ENCODE measurements around the genes SRY, RBMY1A1, RBMY1J, PRY, DAZ3 and CDY1.

DNA sequence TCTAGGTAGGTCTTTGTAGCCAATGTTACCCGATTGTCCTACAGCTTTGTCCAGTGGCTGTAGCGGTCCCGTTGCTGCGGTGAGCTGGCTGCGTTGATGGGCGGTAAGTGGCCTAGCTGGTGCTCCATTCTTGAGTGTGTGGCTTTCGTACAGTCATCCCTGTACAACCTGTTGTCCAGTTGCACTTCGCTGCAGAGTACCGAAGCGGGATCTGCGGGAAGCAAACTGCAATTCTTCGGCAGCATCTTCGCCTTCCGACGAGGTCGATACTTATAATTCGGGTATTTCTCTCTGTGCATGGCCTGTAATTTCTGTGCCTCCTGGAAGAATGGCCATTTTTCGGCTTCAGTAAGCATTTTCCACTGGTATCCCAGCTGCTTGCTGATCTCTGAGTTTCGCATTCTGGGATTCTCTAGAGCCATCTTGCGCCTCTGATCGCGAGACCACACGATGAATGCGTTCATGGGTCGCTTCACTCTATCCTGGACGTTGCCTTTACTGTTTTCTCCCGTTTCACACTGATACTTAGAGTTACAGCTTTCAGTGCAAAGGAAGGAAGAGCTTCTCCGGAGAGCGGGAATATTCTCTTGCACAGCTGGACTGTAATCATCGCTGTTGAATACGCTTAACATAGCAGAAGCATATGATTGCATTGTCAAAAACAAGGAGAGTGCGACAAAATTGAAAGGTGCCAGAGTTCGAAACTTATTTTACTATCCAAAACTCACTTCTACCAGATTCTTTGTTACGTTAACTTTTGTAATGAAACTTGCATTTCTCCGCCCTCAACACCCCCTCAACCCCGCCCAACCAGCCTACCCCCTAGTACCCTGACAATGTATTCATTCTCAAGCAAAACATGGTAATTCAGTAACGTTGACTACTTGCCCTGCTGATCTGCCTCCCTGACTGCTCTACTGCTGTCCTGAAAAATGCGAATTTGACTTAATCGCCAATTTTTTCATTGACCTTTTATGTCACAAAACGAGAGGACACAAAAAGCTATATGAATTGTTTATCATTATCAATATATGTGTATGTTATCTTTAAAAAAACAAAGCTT lies at the start of gene SRY:
Gene SRY, minus strand, starts transcription at position 732 of the 1,063 bp plus-strand sequence.
- PRO-cap = no peak

GRCh38 chrY:2887222-2887807 lies 45.9 kb downstream of the RPS4Y1 start:
- PRO-cap = no peak

GRCh38 chrY:10832477-10832764 lies 1304.7 kb downstream of the TSPY10 start:
- PRO-cap = unidirectional peak, minus-strand start at chrY:10832683

- PRO-cap = no peak
Observed at GRCh38 chrY:13435809-13436465, 43.9 kb downstream of the UTY start.

DNA sequence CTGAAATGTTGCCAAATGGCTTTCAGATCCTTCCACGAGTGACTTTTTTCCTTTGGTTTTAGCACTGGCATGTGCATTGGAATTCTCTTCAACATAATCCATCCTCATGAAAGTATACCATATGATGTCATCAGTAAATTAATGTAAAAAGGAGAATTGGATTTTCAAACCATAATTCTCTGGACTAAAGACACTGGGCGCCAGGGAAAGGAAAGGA lies 139.3 kb upstream of the RBMY1B start:
- PRO-cap = no peak

DNA sequence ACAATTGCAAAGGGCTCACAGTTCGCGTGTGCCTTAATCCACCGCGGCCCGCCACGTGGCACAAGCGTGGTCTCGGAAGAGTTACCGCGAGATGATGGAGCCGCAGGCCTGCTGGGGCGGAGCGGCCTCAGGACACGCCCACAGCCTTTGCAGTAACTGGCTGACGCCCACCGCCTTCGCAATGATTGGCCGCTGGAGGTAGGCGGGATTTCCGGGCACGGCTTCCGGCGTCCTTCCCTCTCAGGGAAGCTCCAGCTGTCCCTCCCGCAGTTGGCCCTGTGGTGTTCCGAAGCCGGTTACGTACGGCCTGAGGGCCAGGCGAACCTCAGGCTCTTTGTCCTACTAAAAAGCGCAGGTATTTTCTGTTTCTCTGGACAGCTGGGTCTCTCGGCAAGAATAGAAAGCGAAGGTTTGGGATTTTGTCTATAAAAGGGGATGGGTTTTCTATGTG lies at the start of gene RBMY1A1:
Gene RBMY1A1, plus strand, starts transcription at position 208 of the 451 bp plus-strand sequence.
- PRO-cap = no peak

GRCh38 chrY:22403052-22403540 lies at the start of gene RBMY1J:
Gene RBMY1J, plus strand, starts transcription at chrY:22403410.
- PRO-cap = no peak

DNA sequence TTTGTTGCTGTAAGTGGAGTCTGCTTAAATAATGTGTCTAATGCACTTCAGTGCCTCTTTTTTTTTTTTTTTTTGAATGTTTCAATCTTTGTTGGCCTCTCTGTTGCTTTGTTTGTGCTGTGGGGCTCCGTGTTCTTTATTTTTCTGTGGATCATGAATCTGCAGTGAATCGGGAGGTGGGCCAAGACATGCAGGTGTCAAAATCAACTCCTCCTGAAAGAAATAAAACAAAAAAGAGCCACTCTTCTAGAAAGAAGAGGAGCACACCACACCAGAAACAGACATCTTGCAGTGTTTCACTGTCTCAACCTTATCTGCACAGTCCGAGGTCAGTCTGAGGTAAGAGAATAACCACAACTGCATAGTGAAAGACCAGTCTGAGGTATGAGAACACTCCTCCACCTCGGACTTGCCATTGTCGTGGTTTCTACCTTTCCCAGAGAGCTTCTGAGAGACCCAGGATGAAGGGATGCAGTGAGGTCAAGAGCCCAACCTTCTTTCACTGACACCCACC lies at the start of gene PRY:
Gene PRY, plus strand, starts transcription at position 252 of the 514 bp plus-strand sequence.
- PRO-cap = no peak

DNA sequence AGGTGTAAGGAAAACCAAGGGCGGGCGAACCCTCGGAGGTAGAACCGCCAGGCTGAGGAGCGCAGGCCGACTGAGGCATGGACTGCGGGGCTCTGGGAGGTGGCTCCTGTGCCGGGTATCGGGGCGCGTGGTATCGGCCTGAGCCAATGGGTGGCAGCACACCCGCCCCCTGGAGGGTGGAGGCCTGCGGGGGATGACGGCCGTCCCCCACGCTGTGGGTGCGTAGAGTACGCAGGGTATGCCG lies at the start of gene DAZ3:
Gene DAZ3, minus strand, starts transcription at position 72 of the 244 bp plus-strand sequence.
- PRO-cap = no peak

- PRO-cap = no peak
Observed at GRCh38 chrY:25621765-25622405, at the start of gene CDY1. Gene CDY1, plus strand, starts transcription at chrY:25622117.